BE2C (cell line): ENCODE measurements around a stretch of chr4.

GRCh38 chr4:13640130-13640766 is 12.7 kb upstream of the BOD1L1 start:
- RRBS, result no CpG with 5 or more reads among the region's 7 CpGs

DNA sequence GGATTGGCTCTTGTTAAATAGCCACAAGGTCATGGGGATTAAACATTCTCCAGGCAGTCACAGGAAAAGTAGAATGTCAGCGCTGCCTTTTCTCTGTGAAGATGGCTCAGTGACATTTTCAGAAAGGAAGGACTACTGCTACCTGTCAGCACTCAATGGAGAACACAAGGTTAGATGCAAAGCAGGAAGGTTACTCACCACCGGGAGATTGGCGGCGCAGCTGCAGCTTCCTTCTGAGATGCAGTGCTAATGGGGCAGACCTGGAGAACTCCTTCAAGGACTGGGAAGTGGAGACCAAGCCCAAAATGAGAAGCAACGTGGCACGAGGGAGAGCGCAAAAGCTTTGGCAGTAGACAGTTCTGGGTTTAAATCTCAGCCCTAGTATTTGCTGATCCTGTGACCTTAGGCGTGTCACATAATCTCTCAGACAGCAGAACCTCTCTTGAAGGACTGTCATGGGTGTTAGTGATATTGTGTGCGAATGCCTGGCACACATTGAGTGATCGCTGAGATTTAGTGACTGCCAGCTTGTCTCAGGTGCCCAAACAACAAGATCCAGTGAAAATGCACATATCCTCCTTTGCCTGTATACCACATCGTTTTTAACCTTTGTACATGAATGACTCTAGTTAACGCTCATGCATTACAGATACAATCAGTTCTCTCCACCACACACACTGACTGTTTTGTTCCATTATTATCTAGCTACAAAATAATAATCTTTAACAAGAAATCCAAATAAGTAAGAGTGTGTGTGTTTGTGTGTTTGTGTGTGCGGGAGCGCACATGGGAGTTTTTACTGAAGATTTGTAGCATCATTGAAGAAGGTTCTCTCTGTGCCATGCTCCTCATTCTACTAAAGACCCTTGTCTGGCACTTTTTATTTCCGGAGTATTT is 213.3 kb upstream of the BOD1L1 start:
- RRBS, result no CpG with 5 or more reads among the region's 15 CpGs

DNA sequence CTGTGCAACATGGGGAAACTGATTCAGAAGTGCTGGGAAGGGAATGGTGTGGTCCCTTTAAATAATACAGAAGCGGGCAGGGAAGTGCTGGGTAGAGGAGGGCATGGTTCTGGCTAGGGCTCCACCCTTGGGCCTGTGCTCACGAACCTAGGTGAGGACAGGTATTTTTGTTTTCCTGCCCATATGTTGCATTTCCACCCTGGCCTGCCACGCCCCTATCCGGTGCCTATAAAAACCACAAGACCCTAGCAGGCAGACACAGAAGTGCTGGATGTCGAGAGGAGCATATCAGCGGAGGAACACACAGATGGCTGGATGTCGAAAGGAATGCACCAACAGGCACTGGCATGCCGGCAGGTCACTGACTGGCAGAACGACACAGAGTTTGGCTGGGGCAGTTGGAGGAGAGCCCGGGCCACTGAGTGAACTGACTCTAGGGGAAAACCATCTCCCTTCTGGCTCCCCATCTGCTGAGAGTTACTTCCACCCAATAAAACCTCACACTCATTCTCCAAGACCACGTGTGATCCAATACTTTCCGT is 316.6 kb upstream of the BOD1L1 start:
- RRBS, result 62% methylated on average over 2 of the region's 12 CpGs

- RRBS, result no CpG with 5 or more reads among the region's 4 CpGs
These were observed 402.9 kb upstream of the BOD1L1 start for GRCh38 chr4:14030436-14030796.

GRCh38 chr4:15028233-15028905 is 26.1 kb downstream of the CPEB2 start:
- RRBS, result no CpG with 5 or more reads among the region's 2 CpGs

- RRBS, result no CpG with 5 or more reads among the region's 1 CpG
These were observed 27.4 kb downstream of the CPEB2 start for GRCh38 chr4:15029607-15030191.

GRCh38 chr4:15060784-15061875 is 58.8 kb downstream of the CPEB2 start:
- RRBS, result no CpG with 5 or more reads among the region's 3 CpGs

DNA sequence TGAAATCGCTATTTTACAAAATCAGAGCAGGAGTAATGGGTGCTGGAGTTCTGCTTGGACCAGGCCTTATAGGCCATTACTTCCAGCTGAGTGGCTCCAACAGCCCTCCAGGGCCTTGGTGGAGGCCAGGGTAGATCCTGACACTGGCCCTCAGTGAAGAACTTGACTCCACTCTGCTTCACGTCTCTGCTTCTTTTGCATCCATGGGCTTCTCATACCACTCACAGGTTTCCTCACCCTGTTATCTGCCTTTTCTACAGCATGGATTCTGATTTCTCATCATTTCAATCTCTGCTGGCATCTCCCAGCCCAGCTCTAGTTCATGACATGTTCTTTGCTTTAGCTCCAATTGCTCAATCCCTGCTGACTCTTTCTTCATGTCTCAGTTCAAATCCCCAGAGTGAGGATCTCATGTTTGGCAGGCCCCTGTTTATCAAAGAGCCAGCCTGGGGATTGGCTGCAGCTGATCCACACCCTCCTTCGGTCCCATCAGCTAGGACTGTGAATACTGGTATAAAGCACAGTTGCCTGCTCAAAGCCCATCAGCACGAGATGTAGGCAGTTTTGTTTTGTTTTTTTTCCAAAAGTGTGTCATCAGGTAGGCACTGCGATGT is 14.5 kb upstream of the CC2D2A start:
- RRBS, result no CpG with 5 or more reads among the region's 5 CpGs

GRCh38 chr4:15659663-15660428 is 4.7 kb upstream of the FBXL5 start:
- RRBS, result no CpG with 5 or more reads among the region's 5 CpGs

DNA sequence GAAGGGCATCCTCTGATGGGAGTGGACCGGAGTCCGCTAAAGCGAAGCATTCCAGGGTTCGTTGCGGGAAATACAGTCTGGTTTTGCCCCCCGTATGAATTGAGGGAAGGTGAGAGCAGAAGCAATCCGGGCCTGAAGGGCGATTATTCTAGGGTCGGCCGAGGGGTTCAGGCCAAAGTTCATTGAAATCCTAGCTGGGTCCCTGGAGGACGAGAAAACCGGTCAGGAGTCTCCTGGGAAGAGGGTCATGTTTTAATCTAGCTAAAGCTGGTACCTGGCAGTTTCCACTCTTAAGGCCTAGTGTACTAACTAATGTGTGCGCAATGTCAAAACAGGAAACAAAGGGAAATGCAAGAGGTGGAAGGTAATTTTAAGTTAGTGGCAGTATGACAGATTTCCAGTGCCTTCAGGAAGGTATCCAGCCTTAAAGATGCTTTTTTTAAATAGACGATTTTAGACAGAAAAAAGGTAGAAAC is 324 bp downstream of the FAM200B start:
- RRBS, result under 1% methylated on average over 10 of the region's 14 CpGs

DNA sequence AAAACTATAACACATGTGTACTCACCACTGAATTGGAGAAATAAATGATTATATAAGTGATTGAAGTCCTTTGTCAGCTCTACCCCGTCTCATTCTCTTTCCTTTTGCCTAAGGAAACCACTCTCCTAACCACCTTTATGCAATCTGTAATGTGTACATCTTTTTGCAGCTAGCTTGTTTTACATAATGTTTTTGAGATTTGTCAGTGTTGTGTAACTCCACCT is 674 bp downstream of the FAM200B start:
- RRBS, result no CpG with 5 or more reads among the region's 1 CpG

GRCh38 chr4:15714768-15715097 is 11.9 kb downstream of the BST1 start:
- RRBS, result no CpG with 5 or more reads among the region's 3 CpGs

DNA sequence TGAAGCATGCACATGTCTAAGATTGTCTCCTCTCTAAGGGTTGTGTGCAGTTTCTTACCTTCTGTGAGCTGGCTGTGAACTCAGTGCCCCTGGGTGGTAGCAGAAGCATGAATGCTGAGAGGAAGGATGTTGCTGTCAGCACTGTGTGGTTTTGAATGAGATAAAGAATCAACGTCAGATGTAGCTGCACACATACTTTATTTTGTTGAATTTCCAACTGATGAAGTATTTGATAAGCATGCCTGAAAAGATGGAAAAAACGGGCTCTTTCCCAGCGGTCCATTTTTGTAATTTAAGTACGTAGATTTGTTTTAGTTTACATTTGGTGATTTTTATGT is 23.8 kb upstream of the CD38 start:
- RRBS, result no CpG with 5 or more reads among the region's 4 CpGs

DNA sequence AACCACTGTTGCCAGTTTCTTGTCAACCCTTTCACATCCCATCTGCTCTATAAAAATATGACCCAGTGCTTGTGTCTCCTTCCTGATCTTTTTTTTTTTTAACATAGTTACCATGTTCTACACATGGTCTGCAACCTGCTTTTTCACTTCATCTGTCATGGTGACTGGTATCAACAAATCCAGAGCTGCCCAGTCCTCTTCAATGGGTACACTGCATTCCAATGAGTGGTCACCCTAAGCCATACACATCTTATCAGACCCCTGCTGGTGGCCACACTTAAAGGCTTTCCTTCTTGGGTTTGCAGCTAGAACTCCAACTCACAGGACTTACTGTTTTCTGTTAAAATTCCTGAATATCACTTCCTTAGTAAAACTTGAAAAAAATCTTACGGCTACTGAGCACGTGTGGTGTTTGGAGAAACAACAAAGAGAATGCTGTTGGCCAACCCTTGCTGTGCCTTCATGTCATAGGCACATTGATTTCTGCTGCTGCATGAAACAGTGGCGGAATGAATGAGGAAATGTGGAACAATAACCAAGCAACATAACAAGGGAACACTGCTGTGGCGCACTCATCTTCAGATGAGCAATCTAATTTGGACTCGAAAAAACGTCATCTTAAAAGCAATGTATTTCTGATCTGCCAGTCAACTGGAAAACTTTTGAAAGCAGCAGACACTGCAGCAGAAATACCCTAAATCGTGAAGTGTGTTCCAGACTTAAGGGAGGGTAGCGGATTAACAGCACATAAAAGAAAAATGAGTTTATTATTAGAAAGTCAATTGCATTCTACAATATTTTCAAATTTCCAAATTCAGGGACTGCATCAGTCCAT is 51.5 kb downstream of the PROM1 start:
- RRBS, result no CpG with 5 or more reads among the region's 8 CpGs

DNA sequence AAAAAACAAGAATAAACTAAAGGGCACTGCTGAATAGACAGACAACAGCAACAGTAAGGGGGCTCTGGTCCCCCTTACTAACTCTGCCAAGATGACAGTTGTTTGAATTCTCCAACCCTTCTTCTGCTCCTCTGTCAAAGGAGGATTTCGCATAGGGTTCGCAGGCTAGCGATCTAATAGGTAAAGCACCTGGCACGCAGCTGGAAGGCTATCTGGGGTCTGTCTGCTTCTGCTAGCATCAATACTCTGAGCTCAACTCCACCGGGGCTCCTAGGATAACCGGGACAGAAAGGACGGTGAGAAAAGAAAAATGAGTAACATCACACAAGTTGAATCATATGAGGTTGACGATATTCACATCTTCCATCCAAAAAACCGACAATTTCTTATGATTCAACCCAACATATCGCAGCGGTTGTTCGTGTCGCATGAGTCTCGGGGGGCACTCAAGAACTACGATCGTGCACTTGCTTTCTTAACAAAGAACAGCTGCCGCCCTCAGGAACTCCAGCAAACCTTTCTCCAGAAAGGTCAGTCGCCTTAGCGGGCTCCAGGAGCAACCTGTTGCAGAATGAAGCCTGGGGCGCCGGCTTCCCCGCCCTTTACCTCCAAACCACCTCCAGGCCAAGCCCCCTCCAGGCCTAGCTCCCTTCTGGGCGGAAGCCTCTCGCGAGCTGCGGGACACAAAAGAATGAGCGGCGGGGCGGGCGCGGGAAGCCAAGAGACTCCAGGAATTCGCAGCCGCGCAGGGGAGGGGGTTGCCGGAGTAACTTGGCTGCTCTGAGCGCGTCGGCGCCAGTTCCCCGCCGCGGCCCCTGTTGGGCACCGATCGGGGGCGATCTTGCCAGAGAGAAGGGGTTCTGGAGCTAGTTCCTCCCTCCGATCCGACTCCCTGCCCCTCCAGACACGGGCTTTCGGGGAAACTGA is 1.6 kb downstream of the PROM1 start:
- RRBS, result no CpG with 5 or more reads among the region's 49 CpGs

DNA sequence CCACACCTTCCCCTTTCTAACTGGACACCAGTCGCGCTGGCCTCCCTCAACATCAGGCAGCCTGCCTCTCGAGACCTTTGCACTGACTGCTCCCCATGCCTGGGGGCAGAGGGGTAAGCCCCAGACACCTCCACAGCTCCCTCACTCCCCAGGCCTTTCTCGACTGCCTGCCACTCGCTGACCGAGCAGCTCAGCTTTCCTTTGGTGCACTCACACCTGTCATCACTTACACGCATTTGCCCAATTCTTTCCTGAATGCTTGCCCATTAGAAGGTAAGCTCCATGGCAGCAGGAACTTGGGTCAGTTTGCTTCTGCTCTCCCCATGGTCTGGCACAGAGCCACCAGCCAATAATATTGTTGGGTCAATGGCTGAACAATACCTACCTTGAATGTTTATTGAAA is 32.2 kb upstream of the PROM1 start:
- RRBS, result no CpG with 5 or more reads among the region's 7 CpGs

GRCh38 chr4:16216214-16217509 is 9.6 kb downstream of the TAPT1 start:
- RRBS, result no CpG with 5 or more reads among the region's 9 CpGs

- RRBS, result no CpG with 5 or more reads among the region's 6 CpGs
These were observed 1.9 kb downstream of the TAPT1 start for GRCh38 chr4:16224148-16225088.

DNA sequence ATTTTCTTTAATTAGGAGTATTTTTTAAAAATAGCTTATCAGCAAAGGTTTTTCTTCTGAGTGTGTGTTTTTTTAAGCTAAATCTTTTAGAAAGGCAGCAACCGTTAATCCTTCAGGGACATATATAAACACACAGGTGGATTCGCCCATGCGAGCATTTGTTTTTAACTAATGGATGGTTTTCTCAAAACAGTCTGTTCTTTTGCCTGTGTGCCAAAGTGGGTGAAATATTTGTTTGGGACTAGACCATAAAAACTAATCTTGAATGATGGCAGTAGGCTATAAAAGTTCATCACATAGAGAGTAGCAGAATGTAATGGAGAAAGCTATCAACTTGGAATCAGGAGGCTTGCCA is 7.3 kb upstream of the TAPT1 start:
- RRBS, result no CpG with 5 or more reads among the region's 3 CpGs

DNA sequence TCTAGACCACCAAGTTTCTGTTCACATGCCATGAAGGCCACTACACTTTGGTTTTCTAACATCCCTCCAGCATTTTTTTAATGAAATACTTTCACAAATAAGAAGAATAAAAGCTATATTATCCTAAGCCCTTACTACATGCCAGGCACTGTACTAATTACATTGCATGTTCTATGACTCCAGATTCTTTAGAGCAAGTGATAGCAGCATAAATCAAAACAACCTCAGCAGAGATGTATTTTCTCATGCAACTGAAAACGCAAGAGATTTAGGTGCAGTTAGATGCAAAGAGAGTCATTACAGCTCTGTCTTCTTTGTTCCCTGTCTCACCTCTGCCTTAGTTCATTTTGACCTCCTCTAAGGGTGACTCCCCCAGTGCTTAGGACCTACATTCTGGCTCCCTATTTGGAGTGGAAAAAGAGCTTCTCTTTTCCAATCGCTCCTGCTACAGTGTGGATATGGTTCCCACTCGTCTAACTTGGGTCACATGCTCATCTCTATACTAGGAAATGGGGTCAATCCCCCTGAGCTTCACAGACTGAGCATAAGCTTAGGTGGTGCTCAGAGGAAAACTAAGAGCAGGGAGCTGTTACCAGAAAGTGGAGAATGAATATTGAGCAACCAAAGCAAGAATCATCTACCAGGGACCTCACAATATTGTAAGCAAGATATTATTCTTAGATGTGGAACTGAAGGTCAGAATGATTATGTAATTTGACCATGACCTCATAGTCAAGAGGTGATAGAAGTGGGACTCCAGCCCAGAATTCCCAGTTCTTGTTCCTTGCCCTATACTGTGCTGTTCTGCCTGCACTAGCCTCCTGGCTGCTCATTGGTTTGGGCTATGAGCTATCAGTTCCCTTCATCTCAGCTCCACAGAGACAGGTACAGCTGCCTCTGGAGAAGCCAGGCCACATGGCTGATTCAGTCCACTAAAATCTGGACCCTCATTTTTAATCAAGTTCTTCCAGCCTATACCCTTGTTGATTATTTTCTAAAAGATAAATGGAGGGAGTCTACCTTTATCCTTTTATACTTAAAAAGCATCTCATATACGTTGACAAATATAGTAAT is 229.6 kb downstream of the LDB2 start:
- RRBS, result no CpG with 5 or more reads among the region's 4 CpGs